Endothelial cell of umbilical vein (primary cell): ENCODE results near the genes DKC1 and SMIM9.

- PRO-cap, result no peak
CAGE:
- cytosol, long polyA minus RNA, result no peak
- cytosol, long polyA plus RNA, result no peak
- long polyA plus RNA, result no peak
- nucleus, long polyA minus RNA, result no peak
- nucleus, long polyA plus RNA, result no peak
Observed at GRCh38 chrX:154735501-154736103, 15.3 kb downstream of the GAB3 start.

GRCh38 chrX:154762686-154763697 is at the start of gene DKC1:
Gene DKC1 (plus strand): TSS chrX:154762864.
- PRO-cap, result bidirectional peak, plus-strand start at chrX:154762766, minus-strand start at chrX:154762552; bidirectional peak, plus-strand start at chrX:154762853, minus-strand start at chrX:154762983; bidirectional peak, plus-strand start at chrX:154763070, minus-strand start at chrX:154763126; bidirectional peak, plus-strand start at chrX:154763541, minus-strand start at chrX:154763485
CAGE:
- cytosol, long polyA minus RNA, result start-site peak on the plus strand at chrX:154762864-154762933, 388 reads
- cytosol, long polyA plus RNA, result start-site peak on the plus strand at chrX:154762722-154762963, 271 and 419 reads in 2 replicates
- long polyA plus RNA, result start-site peak on the plus strand at chrX:154762742-154762958, 591 and 511 reads in 2 replicates
- nucleus, long polyA minus RNA, result start-site peak on the plus strand at chrX:154762872-154762963, 407 reads
- nucleus, long polyA plus RNA, result start-site peak on the plus strand at chrX:154762864-154762959, 261 and 316 reads in 2 replicates

GRCh38 chrX:154774824-154775942 is 12.5 kb downstream of the DKC1 start:
- PRO-cap, result no peak
CAGE:
- cytosol, long polyA minus RNA, result no peak
- cytosol, long polyA plus RNA, result no peak
- long polyA plus RNA, result no peak
- nucleus, long polyA minus RNA, result no peak
- nucleus, long polyA plus RNA, result no peak

DNA sequence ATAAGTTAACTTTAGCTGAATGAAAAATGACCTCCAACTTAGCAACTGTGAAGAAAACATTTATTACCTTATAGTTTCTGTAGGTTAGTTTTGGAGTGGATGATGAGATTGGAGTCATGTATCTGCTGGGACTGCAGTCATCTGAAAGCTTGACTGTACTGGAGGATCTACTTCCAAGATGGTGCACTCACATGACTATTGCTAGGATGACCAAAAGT is at the start of gene SMIM9:
Gene SMIM9 (minus strand): TSS at position 167 of the 218 bp plus-strand sequence.
- PRO-cap, result no peak
CAGE:
- cytosol, long polyA minus RNA, result no peak
- cytosol, long polyA plus RNA, result no peak
- long polyA plus RNA, result no peak
- nucleus, long polyA minus RNA, result no peak
- nucleus, long polyA plus RNA, result no peak

- PRO-cap, result no peak
CAGE:
- cytosol, long polyA minus RNA, result no peak
- cytosol, long polyA plus RNA, result no peak
- long polyA plus RNA, result no peak
- nucleus, long polyA minus RNA, result no peak
- nucleus, long polyA plus RNA, result no peak
Observed at GRCh38 chrX:154918008-154918313, 31.8 kb downstream of the F8A1 start.

DNA sequence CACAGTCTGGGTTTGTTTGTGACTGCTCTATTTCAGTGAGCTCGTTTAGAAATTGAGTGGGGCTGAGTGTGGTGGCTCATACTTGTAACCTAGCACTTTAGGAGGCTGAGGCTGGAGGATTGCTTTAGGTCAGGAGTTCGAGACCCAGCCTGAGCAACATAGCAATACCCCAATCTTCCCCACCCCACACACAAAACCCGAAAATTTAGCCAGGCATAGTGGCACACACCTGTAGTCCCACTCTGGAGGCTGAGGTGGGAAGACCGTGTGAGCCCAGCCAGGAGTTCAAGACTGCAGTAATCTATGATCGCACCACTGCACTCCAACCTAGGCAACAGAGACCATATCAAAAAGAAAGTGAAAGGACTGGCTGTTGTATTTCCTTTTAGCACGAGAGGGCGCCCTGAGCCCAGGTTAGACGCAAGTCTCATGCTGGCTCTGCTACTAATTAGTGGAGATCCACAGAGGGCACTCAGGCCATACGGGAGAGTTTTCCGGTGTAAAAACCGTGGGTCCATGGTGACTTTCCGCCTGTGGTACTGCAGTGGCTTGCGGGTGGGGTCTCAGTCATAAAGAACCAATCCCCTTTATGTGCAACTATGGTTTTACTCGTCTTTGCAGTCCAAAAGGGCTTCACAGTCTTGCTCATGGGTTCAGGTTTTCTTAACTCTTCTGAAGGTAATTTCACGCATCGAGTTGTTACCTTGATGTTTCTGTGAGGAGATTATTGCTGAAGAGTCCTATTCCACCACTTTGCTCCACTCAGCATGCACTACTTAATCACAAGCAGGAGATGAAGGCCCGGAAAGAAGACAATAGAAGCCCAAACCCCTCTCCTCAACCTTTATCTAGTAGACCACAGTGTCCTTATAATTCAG is 41.7 kb downstream of the F8 start:
- PRO-cap, result no peak
CAGE:
- cytosol, long polyA minus RNA, result no peak
- cytosol, long polyA plus RNA, result no peak
- long polyA plus RNA, result no peak
- nucleus, long polyA minus RNA, result no peak
- nucleus, long polyA plus RNA, result no peak

DNA sequence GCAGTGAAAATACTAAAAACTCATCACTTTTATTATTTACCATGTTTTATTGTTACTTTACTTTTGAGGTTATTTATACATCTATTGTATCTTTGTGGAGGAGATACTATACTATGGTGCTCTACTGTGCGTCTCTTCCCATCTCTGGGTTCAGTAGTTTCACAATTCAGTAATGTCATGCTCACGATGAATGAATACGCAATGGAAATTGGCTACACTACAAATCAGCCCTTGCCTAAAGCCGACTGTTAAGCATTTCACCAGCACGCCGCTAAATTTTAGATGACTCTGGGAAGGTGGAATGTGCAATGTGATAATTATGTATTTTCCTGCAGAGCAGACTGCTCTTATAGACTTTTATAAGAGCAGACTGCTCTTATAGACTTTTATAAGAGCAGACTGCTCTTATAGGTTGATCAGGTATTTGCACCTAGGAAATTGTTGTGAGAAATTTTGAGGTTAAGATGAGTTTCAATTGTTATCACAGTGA is 1.1 kb downstream of the FUNDC2 start:
- PRO-cap, result unidirectional peak, minus-strand start at position 146 of the sequence
CAGE:
- cytosol, long polyA minus RNA, result no peak
- cytosol, long polyA plus RNA, result no peak
- long polyA plus RNA, result no peak
- nucleus, long polyA minus RNA, result no peak
- nucleus, long polyA plus RNA, result no peak

GRCh38 chrX:155052492-155052836 is 18.5 kb downstream of the CMC4 start:
- PRO-cap, result no peak
CAGE:
- cytosol, long polyA minus RNA, result no peak
- cytosol, long polyA plus RNA, result no peak
- long polyA plus RNA, result no peak
- nucleus, long polyA minus RNA, result no peak
- nucleus, long polyA plus RNA, result no peak

GRCh38 chrX:155087039-155087570 is 15.8 kb downstream of the BRCC3 start:
- PRO-cap, result no peak
CAGE:
- cytosol, long polyA minus RNA, result no peak
- cytosol, long polyA plus RNA, result no peak
- long polyA plus RNA, result no peak
- nucleus, long polyA minus RNA, result no peak
- nucleus, long polyA plus RNA, result no peak

DNA sequence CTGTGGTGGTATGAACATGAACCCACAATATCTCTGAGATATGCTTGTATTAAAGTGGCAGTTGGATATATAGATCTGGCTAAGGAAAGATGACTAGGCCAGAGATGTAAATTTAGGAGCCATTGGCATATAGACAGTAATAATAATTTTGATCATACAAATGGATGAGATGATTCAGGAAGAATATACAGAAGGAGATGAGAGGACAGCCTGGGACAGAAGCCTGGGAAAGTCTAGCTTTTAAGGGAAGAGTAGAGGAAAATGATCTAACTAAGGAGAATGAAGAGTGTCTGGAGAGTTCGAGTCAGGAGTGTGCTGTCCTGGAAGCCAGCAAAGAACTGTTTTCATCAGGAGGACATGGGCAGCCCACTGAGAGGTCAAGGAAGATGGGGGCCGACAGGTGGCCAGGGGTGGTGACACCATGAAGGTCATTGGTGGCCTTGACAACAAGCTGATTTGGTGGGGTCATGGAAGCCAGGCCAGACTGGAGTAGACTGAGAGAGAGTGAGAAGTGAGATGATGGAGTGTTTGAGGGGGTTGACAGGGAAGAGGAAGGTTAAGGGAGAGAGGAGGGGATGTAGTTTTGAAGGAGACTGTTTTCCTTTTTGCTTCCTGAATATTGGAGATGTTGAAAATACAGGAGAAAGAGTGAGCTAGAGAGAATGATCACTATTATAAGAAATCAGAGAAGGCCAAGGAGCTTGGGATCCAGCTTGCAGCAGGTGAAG is 71.0 kb upstream of the TMLHE start:
- PRO-cap, result no peak
CAGE:
- cytosol, long polyA minus RNA, result no peak
- cytosol, long polyA plus RNA, result no peak
- long polyA plus RNA, result no peak
- nucleus, long polyA minus RNA, result no peak
- nucleus, long polyA plus RNA, result no peak

DNA sequence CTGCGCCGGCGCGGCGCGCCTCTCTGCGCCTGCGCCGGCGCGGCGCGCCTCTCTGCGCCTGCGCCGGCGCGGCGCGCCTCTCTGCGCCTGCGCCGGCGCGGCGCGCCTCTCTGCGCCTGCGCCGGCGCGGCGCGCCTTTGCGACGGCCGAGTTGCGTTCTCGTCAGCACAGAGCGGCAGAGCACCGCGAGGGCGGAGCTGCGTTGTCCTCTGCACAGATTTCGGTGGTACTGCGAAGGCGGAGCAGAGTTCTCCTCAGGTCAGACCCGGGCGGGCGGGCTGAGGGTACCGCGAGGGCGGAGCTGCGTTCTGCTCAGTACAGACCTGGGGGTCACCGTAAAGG is 31.7 kb downstream of the IL9R start:
- PRO-cap, result no peak
CAGE:
- cytosol, long polyA minus RNA, result no peak
- cytosol, long polyA plus RNA, result no peak
- long polyA plus RNA, result no peak
- nucleus, long polyA minus RNA, result no peak
- nucleus, long polyA plus RNA, result no peak